ENCODE results near the genes RAB29, RHEX and AVPR1B.

DNA sequence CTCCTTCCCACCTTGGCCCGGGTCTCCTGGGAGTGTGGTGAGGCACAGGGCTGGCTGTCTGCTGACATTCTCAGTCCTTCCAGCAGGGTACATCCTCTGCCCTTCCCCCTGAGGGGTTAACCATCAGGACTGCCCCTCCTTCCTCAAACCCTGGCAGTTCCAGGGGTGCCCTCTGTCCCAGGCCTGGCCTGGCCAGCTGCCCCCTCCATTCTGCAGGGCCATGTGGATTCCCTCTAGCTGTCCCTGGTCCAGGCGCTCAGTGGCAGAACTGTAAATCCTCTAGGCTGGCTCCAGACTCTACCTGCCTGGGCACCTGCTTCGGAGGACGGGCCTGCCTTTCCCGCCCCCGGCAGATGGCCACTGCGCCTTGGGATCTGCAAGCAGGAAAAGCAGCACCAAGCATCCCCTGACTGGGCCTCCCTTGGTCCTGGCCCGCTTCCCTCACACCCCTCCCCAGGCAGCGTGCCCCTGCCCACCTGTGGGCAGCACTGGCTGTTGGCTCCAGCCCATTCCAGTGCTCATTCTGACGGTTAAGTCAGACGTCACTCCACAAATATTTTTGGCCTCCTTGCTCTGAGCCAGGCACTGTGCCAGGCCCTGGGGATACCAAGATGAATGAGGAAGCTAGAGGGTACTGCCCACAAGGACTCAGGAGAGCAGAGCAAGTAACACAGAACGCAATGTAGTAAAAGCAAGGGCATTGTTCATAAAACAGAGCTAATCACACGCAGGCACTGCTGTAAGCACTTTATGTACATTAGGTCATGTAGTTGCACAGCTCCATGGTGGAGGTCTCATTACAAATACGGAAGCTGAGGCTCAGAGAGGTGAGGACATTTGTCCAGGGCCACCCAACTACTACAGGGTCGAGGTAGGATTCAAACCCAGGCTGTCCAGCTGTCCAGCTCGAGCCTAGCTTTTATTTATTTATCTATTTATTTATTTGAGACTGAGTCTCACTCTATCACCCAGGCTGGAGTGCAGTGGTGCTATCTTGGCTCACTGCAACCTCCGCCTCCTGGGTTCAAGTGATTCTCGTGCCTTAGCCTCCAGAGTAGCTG is 22.0 kb upstream of the BLACAT1 start:
- PRO-cap: no peak

DNA sequence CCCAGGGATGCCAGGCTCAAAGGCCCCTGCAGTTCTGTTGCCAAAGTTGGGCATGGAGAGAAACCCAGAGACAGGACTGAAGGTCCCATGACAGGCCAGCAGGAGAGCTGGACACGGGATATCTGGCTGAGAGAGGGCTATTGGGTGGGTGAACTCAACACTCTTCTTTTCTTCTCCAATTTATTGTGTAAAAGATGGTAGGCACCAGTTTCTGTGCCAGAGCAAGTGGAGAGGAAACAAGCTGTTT is 8.3 kb downstream of the CDK18 start:
- PRO-cap: no peak

- PRO-cap: no peak
These were observed 3.0 kb upstream of the MFSD4A start for GRCh38 chr1:205565689-205566318.

DNA sequence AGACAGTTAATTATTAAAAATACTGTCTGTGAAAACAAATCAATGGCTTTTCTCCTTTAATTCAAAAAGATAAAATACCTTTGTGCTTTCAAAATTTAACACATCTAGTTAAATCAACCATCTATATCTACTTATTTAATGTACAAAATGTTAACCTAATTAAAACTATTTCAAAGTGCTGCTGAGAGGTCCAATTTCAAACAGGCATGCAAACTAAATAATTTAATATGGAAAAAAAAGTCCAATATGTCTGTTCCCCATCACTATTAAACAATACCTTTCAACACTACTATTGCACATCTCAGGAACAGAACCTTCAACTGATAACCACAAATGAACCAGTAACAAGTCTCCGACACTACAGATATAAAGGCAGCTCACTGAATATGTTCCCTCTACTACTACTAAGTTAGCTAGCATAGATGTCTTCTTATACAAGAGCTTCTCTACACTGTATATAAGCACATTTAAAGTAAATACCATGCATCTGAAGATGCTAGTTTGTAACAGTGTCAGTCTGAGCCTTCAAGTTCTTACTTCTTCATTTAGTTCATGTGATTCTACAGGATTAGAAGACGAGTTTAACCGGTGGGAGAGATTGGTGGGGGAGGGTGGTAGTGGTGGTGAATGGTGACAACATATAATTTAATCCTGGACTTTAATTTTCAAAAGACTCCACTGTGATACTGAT is 17.4 kb downstream of the ELK4 start:
- PRO-cap: no peak

- PRO-cap: no peak
These were observed 7.2 kb downstream of the SLC45A3 start for GRCh38 chr1:205672952-205673622.

DNA sequence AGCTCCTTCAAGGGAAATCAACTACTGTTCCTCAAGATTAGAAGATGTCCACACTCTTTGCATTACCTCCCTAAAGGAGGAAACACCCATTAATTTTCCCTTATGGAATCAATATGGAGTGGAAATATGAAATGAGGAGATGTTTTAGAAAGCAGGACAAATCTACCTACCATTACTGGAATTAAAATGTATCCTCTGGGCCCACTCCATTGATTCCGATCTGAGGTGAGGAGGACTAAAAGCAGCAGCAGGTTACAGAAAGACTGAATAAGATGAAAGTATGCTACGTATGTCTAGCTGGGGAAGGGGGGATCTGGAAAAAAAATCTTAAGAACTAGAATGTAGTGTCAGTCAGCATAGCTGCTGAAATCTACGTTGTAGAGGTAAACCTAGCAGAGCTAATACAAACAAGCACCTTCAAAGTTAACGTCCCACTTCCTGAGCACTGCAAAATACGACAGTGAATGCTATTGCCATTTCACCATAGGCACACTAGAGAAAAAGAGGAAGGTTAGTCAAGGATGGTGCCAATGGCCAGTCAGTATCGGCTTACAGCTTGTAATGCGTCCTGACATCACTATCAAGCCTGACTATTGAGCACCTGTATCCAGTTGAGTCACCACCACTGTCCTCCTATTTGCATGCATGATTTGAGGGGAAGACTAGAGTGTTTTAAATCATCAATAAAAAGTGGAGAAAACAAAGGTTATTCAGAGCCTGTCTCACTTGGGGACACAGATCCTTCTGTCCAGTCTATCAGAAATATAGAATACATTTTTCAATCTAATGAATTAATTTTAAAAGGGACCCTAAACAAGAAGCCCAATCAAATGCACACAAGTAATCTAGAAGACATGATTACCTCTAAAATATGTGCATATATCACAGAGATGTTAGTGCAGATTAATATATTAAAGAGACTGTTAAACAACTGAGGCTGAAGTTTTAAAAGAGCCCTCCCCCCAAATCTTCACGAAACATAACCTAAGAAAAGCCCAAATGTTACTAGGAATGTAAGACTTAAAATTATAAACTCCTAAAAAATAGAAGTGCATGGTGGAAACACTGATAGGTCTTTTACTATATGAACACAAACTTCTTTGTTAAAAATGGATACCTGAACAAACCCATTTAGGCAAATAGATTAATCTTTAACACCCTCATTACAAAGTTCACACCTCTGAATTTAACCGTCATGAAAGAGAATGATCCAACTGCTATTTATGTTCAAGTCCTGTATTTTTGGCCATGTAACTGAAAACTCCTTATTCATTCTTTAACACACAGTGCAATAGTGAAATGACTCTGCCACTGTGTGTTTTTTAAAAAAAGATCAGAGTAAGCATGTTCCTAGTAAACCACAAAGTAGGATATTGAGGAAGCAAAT is 34.2 kb downstream of the NUCKS1 start:
- PRO-cap: no peak

GRCh38 chr1:205774971-205775604 is at the start of gene RAB29:
RAB29 (minus strand) TSS chr1:205775482.
- PRO-cap: unidirectional peak, minus-strand start at chr1:205775083; unidirectional peak, minus-strand start at chr1:205775379; unidirectional peak, minus-strand start at chr1:205775417

DNA sequence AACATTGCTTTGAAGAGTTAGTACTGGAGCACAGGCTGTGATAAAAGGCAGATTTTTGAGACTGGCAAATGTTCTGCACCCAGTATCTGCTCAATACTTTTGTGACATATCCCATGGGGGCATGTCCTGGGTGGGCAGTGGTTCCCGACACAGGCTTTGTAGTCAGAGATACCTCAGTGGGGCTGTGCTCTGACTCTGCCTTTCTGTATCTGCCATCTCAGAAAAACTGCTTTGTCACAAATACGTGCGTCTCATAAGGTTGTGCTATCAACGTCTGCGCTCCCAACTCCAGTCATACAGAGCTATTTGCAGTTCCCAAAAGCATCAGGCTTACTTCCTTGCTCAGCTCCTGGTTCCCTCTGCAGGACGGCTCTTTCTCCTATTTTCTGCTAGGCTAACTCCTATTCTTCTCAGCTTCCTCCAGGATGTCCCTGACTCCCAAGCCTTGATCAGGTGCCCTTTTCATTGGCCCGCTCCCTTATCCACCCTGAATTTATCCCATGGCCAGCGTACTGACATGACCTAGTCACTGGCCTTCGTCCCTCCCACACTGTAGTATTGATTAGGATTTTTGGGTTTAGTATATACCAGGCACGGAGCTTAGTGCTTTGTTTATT is 12.1 kb upstream of the RAB29 start:
- PRO-cap: no peak

GRCh38 chr1:205934477-205935230 is 8.6 kb downstream of the SLC26A9 start:
- PRO-cap: no peak

DNA sequence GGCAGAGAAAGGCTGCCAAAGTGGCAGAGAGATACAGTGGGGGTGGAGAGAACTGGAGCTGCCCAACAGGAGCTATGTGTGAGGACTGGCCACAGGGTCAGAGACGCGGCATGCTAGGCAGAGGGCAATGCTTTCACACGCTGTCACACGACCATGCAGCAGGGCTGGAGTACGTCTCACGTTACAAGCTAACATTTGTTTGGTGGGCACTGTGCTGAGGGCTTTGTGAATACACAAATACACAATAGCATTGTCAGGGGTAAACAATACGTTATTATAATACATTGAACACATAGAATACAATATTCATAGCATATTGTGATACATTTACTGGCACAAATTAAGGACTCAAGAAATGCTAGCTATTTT is 4.7 kb downstream of the RAB7B start:
- PRO-cap: no peak

- PRO-cap: no peak
These were observed 11.0 kb upstream of the CTSE start for GRCh38 chr1:206034399-206035399.

DNA sequence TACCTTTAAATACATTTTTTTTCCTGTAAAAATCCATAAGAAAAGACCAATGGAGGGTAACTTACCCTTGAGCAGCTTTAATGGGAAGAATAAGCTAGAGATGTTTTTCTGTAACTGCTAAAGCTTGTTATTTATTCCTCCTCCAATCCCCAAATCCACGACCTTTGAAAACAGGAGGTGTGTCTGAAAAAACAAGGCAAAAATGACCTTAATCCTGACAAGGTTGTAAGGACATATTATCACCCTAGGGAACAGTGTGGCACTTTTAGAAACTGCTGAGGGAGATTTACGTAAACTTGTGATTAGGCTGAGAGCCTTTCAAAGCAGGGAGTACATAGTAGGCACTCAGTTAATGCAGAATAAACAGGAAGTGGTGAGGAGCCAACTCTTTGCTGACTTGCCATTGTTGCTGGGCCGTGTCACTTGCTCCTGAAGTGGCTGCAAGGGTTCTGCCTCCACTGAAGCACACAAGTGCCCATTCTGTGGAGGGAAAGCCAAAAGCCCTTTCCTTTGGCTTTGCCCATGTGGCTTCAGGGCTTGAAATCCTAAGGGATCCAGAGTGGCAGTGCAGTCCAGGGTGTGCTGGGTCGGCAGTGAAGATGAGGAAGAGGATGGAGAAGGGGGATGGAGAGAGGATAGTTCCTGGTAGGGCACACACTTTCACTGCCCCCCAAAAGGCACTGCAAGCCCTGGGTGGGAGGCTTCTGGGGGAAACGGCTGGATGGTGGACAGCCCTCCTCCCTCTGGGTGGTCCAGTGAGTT is 13.9 kb upstream of the RHEX start:
- PRO-cap: no peak

GRCh38 chr1:206052575-206053670 is at the start of gene RHEX:
RHEX (plus strand) TSS chr1:206053173.
- PRO-cap: no peak

DNA sequence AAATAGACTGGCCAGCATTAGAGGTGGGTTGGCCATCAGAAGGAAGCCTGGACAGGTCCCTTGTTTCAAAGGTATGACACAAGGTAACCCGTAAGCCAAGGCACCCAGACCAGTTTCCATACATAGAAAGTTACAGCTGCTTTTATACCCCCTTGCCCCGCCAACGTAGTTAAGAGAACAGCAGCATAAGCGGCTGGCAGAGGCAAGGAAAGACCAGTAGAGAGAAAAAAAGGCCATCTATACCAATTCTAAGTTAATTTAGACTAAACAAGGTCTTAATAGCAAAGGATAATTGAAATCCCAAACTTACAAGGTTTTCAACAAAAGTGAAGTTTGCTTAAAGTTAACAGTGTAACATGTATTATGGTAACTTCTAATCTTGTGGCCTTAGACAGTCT is 697 bp downstream of the RHEX start:
- PRO-cap: no peak

- PRO-cap: no peak
These were observed at the start of gene AVPR1B for GRCh38 chr1:206116983-206118233. AVPR1B (minus strand) TSS chr1:206117388.

DNA sequence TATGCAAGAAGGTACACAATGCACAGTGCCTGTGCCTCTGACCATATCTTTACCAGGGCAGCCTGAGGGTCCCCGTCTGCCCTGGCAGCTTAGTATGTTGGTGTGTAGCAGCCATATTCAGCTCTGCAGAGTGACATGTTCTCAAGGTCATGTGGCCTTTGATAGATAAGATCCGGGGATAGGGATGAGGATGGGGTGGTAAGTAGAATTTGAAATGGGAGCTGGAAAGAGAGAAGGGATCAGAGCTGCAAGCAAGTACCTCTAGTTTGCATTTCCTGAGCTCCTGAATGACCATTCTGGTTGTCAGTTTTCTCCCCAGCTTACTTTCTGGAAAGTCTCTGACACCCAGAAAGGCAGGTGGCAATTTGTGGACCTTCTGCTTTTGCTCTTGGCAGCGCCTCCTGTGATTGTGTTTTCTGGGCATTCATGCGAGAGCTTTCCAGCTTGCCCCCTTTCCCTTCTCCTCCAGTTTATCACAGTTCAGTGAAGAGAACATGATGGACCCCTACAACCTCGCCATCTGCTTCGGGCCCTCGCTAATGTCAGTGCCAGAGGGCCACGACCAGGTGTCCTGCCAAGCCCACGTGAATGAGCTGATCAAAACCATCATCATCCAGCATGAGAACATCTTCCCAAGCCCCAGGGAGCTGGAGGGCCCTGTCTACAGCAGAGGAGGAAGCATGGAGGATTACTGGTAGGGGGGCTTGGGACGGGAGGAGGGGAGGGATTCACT is 24.5 kb upstream of the IKBKE start:
- PRO-cap: no peak

- PRO-cap: no peak
These were observed 10.4 kb upstream of the IKBKE start for GRCh38 chr1:206459769-206460299.

GRCh38 chr1:206508396-206509086 is 1.2 kb downstream of the RASSF5 start:
- PRO-cap: bidirectional peak, plus-strand start at chr1:206508777, minus-strand start at chr1:206508675

- PRO-cap: no peak
These were observed 33.0 kb downstream of the RASSF5 start for GRCh38 chr1:206540134-206540904.

DNA sequence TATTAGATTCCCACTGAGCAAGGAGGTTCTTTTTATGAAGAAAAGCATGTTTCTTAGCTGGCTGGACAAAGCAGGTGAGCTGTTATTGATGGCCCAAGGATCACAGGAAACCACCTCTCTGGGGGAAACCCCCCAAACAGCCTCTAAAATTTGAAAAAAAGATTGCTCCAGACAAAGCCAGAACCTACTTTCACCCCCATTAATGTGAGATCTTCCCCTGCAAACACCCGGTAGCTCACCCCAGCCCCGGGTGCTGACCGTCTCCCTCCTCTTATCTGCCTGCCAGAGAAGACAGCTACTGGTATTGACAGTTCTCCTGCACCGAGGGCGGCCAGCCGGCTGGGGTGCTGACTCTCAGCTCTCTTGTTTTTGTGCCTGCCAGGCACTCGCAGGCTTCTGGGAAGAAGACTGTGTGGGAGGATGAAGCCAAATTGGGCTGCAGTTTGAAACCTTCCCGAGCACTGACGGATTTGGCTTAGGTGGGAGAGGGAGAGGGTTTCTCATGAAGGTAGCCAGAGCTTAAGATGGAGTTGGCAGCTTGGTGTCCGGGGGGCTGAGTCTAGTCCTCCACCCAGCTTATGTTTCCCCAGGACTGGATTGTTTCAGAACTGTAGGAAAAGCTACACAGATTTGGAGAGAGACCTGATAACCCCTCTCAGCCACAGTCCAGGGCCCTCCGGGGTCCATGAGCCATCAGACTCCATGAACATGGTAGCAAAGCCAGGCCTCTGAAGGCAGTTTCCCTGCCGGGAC is 48.2 kb downstream of the RASSF5 start:
- PRO-cap: no peak